Thoracic aorta endothelial cell (primary cell): ENCODE measurements around the genes C20orf85, NELFCD and EDN3.

DNA sequence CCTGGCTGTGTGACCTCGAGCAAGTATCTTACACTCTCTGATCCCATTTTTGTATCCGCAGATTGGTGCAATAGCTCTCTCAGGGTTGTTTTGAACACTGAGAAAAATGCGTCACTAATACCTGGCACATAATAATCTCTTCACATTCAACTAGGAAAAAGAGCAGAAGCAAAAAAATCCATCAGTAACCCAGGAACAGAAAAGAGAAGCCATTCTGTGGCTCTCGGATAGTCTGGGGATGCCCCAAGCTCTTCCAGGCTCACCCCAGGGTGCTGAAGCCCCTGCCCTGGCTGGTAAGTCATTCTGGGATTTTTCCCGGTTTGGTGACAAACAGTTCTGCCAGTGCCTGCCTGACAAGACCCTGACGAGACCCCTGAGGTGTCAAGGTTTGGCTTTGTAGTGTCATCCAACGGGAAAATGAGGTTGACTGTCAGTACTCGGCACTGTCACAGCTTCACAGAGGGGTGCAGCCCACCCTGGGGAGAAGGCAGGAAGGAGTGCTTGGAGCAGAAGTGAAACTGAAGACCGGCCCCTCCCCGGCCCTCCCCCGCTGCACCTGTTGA is 7.0 kb downstream of the PMEPA1 start:
- CAGE, long polyA plus RNA = no peak

GRCh38 chr20:57714440-57714903 is 4.7 kb upstream of the PMEPA1 start:
- CAGE, long polyA plus RNA = no peak

DNA sequence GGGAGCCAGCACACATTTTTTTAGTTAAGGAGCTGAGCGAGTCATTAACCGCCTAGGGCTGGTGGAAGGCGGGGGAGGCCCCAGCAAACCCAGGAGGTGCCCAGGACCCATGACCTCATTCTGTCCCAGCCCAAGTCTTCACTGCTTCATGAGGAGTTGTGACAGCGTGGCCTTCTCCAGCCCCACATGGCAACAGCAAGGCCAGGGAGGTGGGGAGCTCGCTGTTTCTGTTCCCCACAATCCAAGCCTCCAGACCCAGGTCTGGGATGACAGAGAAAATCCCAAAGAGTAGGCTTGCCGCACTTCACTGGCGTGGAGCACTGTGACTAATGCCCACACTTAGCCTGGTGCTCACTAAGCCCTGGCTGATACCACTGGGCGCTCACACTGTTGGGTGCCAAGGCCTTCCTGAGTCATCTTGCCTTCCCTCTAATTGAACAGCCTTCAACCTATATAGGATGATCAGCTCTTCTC is 159.3 kb upstream of the C20orf85 start:
- CAGE, long polyA plus RNA = no peak

DNA sequence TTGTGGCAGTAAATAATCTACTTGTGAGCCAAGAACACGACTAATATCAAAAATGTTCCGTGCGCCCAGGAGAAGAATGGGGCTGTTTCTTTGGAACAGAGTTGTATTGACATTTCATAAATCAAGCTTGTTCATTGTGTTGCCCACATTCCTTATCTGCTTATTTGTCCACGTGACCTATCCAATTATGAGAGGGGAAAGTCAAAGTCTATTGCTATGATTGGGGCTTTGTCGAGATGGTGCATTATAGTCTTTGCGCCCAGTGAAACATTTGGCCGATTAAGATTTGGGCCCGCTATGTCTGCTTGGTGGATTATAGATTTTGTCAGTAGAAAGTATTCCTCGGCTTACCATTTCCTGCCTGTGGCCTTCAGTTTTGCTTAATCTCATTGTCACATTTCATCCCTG is 65.6 kb upstream of the C20orf85 start:
- CAGE, long polyA plus RNA = no peak

DNA sequence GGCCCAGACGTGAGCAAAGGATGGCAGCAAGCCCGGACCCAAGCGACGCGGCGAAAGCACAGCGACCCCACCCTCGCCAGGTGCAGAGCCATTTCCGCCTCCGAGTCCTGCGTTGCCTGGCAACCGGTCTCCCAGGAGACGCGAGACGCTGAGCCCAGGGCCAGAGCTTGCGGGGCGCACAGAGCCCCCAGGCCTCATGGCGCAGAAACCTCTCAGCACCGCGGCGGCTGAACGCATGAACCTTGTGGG is at the start of gene C20orf85:
TSS of gene C20orf85 (plus strand) at position 134 of the 249 bp plus-strand sequence.
- CAGE, long polyA plus RNA = no peak

GRCh38 chr20:58313387-58313836 is 3.9 kb downstream of the RAB22A start:
- CAGE, long polyA plus RNA = no peak

GRCh38 chr20:58375312-58376081 is 13.5 kb upstream of the VAPB start:
- CAGE, long polyA plus RNA = no peak

GRCh38 chr20:58610960-58611594 is 40.0 kb upstream of the STX16 start:
- CAGE, long polyA plus RNA = no peak

- CAGE, long polyA plus RNA = no peak
Measured at GRCh38 chr20:58840332-58840989, 50.8 kb upstream of the GNAS start.

DNA sequence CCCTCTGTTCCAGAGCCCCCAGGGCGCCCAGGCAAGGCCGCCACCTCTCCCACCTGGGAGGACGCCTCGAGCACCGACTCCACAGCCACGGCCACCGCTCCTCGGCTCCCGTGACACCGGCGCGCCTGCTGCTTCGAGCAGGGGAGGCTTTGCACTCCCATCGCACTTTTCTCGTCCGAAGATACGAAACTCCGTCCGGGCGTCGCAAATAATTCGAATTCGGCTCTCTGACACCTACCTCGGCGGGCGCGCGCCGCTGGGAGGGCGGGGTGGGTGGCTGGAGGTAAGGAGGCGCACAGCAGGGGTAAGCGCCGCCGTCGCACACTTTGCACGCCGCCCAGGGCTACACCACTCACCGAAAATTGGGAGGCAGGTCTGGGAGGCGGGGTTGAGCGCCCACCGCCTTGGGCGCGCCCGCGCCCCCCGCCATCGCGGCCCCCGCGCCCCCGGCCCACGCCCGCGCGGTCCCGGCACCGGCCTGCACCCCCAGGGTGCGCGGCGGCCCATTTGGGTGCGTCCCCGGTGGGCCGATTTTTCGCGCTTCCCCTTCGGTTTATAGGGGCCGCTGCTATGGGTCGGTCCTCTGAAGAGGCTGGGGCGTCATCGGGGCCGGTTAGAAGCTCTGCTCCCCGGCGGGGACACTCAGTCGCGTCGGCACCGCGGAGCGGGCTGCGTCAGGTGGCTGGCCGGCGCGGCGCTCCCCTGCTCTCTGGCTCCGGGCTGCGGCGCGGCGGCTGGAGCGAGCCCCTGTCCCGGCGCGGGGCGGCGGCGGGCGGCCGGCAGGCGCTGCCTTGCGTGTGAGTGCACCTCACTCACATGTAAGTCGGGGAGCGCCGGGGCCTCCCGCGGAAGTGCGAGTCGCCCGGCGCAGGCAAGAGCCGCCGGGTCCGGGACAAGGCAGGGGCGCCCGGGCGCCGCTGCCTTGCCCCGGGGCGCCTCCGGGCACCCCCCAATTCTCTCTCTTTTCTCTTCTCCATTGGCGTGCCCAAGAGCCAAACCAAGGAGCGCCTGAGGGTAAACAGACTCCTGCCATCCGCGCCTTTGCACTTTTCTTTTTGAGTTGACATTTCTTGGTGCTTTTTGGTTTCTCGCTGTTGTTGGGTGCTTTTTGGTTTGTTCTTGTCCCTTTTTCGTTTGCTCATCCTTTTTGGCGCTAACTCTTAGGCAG is 2.3 kb upstream of the GNAS start:
- CAGE, long polyA plus RNA = no peak

- CAGE, long polyA plus RNA = no peak
Measured at GRCh38 chr20:58895295-58895832, 4.1 kb downstream of the GNAS start.

- CAGE, long polyA plus RNA = no peak
Measured at GRCh38 chr20:58905207-58905630, 14.0 kb downstream of the GNAS start.

DNA sequence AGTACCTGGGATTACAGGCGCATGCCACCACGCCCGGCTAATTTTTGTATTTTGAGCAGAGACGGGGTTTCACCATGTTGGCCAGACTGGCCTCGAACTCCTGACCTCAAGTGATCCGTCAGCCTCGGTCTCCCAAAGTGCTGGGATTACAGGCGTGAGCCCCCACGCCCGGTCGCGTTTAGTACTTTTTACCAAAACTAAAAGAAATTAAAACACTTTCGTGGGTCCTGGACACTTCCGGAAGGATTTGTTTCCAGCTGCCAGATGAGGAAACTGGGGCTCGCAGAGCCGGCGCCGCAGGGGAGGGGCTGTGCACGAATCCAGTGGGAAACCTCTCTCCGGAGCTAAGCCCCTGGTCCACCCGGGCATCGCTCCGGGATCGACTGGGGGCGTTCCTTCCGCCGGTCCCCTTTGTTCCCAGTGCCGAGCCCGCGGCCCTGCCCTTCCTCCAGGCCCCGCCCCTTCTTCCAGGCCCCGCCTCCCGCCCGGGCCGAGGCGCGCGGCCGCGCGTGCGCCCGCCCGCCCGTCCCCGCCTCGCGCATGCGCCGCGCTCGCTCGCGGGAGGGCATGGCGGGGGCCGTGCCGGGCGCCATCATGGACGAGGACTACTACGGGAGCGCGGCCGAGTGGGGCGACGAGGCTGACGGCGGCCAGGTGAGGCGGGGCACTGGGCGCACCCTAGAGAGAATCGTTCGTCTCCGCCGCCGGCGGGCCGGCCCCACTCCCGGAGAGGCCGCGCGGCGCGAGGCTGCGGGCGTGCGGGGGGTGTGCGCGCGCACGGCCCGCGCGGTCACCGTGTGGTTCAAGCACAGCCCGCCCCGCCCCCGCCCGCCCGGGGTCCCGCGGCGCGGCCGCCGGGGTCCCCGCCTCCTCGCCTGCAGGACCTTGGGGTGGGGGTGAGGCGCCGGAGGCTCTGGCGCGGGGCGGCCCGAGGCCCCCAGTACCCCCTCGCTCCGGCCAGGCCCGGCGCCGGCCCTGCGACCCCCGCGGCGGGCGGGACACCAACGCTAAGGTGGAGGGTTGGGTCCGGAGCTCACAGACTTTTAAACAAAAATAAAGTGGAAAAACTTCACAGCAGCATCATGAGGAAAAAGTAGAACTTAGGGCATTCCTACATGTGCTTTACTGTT is at the start of gene NELFCD:
TSS of gene NELFCD (plus strand) at position 541 of the 1,130 bp plus-strand sequence.
- CAGE, long polyA plus RNA = no peak

DNA sequence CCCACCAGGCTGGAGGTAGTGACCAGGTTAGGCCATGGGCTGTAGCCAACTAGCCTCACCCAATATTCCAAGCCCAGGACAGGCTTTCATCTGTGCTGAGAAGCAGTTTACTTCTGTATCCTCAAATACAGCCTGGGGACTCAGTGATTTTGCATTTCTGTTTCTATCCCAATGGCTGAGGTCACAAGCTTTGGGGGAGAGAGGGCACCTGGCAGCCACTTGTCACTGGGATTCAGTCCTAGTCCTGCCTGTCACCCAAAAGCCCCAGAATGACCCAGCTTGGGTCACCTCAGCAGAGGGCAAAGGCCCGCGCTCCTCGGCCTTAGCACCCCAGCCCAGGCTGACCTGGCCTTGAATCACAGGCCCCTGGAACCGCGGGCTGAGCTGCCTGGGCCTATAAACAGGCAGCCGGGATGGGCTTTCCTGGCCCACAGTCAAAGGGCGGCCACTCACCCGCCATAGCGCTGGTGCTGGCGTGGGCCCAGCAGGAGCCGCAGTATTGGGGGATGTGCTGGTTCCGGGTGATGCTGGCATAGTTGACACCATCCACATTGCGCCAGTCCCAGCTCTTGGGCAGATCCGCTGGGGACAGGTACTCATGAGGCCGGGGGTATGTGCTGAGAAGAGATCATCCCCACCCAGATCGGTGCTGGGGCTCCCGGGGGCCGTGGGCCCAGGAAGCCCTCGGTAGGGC is 1.0 kb downstream of the CTSZ start:
- CAGE, long polyA plus RNA = no peak

DNA sequence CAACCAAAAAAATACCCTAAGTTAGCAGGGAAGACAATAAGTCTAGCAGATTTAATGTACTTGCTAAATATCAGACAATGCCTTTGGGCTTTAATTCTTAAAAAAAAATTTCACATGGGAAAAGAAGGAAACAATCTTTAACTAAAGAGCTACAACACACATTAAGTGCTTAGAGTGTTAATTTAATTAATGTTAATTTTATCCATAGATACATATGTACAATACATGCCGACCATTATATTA is 325 bp downstream of the TUBB1 start:
- CAGE, long polyA plus RNA = no peak

- CAGE, long polyA plus RNA = no peak
Measured at GRCh38 chr20:59146375-59147684, 16.8 kb upstream of the ZNF831 start.

DNA sequence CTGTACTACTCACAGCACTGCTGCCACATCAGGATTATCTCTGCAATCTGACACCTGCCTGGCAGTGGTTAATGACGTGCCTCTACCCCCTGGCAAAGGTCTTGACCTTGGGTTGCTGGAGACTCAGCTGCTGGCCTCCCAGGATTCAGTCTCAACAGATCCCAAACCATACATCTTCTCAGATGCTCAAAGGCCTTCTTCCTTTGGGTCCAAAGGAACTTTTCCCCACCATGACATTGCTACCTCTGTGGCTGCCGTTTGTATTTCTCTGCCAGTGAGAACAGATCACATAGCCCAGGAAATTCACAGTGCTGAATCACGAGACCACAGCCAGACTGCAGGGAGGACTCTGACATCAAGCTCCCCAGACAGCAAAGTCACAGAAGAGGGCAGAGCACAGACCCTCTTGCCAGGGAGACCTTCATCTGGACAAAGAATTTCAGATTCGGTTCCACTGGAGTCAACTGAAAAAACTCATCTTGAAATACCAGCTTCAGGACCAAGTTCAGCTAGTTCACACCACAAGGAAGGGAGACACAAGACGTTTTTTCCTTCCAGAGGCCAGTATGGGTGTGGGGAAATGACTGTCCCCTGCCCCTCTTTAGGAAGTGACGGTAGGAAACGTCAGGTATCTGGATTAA is 46.4 kb upstream of the EDN3 start:
- CAGE, long polyA plus RNA = no peak

DNA sequence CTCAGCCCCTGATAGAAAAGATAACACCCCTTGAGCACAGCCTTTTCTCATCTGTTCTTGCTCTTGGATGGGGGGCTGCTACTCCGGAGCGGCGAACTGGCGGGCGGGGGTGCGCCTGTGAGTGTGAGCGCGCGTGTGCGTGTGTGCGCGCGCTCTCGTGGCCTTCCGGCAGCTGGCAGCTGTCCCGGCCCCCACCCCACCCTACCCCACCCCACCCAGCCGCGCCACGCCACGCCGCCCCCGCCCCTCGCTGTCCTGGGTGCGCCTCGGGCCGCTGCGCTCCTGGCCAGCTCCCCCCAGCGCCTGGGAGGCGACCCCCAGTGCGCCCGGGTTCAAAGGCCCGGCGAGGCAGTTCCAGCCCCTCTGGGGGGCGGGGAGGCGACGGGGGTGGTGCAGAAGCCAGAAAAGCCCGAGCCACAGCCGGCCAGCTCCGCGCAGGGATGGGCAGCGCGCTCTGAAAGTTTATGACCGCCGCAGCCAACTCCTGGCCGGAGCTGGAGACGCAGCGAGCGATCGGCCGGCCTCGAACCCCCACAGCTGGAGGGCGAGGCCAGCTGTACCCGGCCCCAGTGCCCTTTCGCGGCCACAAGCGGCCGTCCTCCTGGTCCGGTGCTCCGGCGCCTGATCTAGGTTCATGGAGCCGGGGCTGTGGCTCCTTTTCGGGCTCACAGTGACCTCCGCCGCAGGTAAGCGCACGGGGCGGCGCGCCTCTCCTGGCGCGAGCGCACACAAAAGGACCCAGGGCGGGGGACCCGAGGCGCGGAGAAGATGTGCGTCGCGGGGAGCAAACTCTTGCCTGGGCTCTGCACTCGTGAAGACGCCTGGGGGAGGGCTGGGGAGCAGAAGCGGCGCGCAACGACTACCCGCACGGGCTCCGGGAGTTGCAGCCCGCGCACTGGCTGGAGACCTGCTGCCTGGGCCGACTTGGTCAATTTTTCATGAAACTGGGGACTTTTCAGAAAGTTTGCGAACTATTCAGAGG is at the start of gene EDN3:
TSS of gene EDN3 (plus strand) at position 433 of the 982 bp plus-strand sequence.
- CAGE, long polyA plus RNA = no peak

GRCh38 chr20:59402571-59403111 is 102.2 kb downstream of the EDN3 start:
- CAGE, long polyA plus RNA = no peak

DNA sequence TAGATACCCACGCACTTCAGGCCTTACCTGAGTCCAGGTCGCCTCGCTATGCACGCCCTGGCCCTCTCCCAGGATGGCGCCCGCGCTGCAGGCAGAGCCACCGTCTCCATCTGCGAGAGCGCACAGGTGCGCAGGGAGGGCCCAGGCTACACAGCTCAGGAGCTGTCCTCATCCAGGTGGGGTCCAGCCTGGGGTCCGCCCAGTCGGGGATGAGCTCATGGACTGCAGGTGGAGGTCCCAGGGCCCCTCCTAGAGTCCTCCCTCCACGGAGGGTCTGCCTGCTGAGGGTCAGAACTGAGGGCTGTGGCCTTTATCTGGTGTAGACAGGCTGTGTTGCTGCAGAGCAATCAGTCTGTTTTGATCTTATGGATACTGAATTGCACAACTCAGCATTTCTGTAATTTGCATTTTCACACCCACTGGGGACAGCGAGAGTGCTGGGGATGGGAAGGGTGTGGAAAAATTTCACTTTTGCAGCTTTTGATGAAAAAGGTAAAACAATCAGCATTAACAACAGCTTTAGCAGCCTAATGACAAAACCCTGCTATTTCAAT is 78.0 kb upstream of the PHACTR3 start:
- CAGE, long polyA plus RNA = no peak